Measurements from ENCODE around the genes GRPR, RAI2 and EIF1AX.

DNA sequence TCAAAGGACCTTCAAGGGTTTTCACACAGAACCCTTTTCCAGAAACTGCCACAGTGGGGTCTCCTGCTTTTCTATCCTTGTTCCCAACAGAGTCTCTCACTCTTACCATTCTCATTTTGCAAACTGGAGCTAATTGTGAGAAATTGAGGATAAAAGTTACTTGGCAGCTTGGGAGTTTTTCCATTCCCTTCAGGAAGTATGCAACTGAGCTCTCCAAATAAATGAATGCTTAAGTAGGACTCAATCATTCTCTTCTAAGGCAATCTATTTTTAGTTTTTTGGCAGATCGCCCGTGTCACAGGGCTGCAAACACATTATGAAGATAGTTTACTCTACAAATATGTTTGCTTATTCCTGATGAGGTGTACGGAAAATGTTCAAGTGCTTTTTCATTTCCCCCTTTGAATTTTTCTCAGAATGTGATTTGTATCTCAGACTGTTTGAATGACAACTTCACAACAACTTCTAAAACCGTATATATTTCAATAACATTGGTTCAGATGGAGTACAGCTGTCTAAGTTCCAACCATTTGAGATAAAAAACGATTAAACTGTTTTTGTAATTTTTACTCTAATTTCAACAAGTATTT lies 5.3 kb downstream of the ASB11 start:
- PRO-cap, 2 experiments: no peak in any of the 2 experiments

GRCh38 chrX:15579812-15580875 lies 20.6 kb downstream of the ACE2 start:
- PRO-cap, 2 experiments: no peak in any of the 2 experiments

- PRO-cap, 2 experiments: peak in 2 of 2 experiments; most common plus-strand start chrX:15674924 (in 2); most common minus-strand start chrX:15674806 (in 2)
Observed at GRCh38 chrX:15674563-15675251, 10.1 kb upstream of the CLTRN start.

DNA sequence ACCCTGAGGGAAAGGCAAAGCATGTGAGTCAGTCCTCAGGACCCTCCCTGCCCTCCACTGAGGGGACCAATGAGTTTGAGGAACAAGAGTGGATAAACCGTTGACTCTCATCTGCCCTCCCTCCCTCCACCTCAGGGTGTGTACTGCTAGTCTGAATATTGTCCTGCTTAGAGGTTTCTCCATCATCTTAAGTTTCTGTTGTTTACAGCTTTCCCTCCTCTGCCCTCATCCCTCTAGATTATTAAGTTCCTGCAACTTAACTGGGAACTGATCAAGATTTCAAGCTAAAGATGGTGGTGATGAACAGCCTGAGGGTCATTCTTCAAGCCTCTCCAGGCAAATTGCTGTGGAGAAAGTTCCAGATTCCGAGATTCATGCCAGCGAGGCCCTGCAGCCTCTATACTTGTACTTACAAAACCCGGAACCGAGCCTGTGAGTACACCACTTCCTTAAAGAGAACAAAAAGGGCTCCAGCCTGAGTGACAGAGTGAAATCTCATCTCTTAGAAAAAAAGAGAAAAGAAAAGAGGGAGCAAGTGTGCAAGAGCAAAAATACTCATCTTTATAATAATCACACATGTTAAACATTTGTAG lies 11.8 kb downstream of the CA5B start:
- PRO-cap, 2 experiments: no peak in any of the 2 experiments

GRCh38 chrX:15853478-15854080 lies 1.0 kb downstream of the AP1S2 start:
- PRO-cap, 2 experiments: no peak in any of the 2 experiments

- PRO-cap, 2 experiments: no peak in any of the 2 experiments
Observed at GRCh38 chrX:16123170-16123791, at the start of gene GRPR. Gene GRPR, plus strand, starts transcription at chrX:16123565.

GRCh38 chrX:17547975-17548690 lies 173.1 kb downstream of the NHS start:
- PRO-cap, 2 experiments: no peak in any of the 2 experiments

DNA sequence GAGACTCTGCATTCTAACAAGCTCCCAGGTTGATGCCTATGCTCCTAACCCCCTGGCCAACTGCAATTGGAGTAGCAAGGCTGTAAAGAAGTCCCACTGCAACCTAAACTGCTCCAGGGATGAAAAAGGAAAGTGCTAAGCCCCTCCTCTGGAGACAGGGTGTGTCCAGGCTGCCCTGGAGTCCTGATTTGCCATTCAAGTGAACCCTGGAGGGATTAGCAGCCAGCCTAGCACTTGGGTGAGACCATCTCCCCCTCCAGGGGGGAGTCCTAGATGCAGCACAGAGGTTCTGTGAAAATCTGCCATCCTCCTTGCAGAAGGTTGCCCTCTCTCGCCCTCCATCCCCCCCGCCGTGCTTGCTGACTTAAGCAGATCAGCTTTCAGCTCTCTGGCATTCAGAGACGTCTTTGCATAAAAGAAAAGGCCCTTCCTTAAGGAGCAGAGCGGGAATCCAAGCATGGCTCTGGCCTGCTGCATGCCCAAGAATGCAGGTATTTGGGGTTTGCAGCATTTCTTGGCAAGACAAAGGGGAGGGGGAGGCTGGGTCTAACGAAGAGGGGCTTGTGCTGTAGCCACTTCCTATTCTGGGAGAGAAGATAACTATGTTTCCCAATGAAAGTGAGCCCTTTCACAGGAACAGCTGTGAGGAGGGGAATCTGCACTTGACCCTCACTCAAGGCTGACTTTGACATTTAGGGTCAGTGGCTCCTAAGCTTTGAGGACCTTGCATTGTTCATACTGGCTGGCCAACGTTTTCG lies 102.0 kb upstream of the SCML1 start:
- PRO-cap, 2 experiments: no peak in any of the 2 experiments

DNA sequence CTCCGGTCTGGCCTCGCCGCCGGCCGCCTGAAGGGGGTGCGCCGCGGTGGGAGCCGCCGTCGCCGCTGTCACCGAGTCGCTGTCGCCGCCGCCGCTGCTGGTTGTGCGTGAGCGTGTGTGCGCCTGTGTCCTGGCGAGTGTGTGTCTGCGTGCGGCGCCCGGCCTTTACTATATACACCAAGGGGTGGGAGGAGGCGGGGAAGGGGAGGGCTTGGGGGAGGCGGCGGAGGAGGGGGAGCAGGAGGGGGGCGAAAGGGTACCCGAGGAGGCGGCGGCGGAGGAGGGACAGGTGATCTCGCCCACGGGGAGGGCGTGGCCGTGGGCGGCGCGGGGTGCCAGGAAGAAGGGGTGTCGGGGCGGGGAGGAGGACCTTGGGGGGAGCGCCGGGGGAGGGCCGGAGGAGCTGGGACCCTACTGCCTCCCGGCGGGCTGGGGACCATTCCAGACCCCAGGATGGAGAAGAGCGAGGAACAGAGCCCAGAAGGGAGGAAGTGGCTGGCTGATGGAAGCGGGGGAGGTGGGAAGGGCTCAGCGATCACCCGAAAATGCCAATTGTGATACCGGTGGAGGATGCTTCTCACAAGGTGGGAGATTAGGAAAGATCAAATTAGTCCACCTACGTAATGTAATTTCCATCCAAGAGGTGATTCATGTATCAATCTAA lies at the start of gene RAI2:
TSS of gene RAI2 (minus strand) at position 143 of the 664 bp plus-strand sequence.
- PRO-cap, 2 experiments: peak in 2 of 2 experiments; most common minus-strand start position 146 of the sequence (in 2)

- PRO-cap, 2 experiments: no peak in any of the 2 experiments
Observed at GRCh38 chrX:18424531-18424921, 882 bp upstream of the CDKL5 start.

- PRO-cap, 2 experiments: no peak in any of the 2 experiments
Observed at GRCh38 chrX:18674400-18674819, 2.5 kb upstream of the RS1 start.

- PRO-cap, 2 experiments: no peak in any of the 2 experiments
Observed at GRCh38 chrX:18725214-18725743, 17.8 kb downstream of the PPEF1 start.

- PRO-cap, 2 experiments: no peak in any of the 2 experiments
Observed at GRCh38 chrX:19568279-19568868, 53.1 kb upstream of the MAP3K15 start.

- PRO-cap, 2 experiments: no peak in any of the 2 experiments
Observed at GRCh38 chrX:19649284-19649483, 133.9 kb upstream of the MAP3K15 start.

DNA sequence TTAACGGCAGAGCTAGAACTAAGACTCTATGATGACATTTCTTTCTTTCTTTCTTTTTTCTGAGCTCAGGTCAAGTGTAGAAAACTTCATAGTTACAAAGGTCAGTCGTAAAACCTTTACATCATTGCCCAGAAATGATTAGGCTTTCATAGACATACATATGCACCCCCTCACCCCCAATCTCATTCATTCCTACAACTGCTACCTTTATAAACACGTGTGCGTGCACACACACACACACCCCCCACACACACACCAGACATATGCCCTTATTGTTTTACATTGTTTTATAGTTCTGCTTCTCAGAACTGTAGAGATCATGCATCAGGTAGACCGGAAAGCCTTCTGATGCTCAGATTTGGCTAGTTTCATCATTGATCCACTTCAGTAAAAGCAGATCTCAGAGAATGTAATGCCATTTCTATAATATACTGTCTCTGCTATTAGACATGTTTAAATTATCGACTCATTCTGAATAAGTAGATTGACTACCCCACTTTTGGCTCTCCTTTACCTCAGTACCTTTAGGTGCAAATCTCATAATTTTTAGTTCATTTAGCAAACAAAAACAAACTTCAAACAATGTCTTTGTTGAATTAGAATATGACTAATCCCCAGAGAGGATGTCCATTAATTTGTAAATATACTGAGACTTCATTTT lies 5.5 kb downstream of the EIF1AX start:
- PRO-cap, 2 experiments: no peak in any of the 2 experiments

DNA sequence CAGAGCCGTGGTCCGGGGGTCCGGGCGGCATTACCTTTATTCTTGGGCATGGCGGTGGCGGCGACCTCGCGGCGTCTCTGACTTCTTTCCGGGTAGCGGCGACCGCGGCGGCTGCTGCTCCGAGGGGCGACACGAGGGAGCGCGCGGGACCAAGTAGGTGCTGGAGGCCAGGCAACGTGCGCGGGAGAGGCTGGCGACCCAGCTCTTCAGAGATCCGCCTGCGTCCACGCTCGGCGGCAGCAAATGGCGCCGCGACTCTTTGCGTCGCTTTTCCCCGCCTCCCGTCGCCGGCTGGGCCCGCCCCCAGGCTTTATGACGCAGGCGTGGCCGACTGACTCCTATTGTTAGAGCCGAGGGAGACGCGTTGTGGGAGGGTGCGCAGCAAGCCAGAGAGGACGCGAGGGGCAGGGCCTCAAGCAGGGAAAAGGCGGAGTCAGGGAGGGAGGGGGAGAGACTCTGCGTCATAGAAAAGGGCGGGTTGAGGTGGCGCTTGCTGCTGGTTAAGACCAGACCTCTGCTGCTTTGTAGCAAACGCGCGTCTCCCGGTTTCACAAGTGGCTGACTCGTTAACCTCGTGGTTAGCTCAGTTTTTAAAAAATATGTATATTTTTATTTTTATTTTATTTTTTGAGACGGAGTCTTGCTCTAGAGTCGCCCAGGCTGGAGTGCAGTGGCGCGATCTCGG lies at the start of gene EIF1AX:
TSS of gene EIF1AX (minus strand) at position 248 of the 685 bp plus-strand sequence.
- PRO-cap, 2 experiments: peak in 2 of 2 experiments; most common plus-strand start position 530 of the sequence (in 2); most common minus-strand start position 241 of the sequence (in 1)

GRCh38 chrX:20320775-20321326 lies 54.1 kb upstream of the RPS6KA3 start:
- PRO-cap, 2 experiments: no peak in any of the 2 experiments

GRCh38 chrX:21149113-21149312 lies 225.2 kb upstream of the CNKSR2 start:
- PRO-cap, 2 experiments: no peak in any of the 2 experiments

DNA sequence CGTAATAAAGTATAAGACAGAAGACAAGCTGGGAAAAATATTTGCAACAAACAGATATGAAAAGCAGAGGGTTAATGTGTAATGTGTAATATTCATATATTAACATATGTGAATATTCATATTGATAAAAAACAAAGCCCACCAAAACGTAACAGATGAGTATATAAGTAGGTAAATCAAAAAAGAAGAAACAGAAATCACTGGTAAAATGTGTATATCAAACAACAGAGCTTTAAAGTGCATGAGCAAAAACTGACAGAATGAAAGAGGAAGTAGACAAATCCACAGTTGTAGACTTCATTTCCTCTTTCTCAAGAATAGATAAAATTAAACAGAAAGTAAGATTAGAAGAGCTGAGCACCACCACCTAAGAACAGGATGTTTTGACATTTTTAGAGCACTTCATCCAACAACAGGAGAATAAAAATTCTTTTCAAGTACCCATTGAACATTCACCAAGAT lies 64.5 kb downstream of the CNKSR2 start:
- PRO-cap, 2 experiments: no peak in any of the 2 experiments

GRCh38 chrX:21757022-21757658 lies 776 bp downstream of the SMPX start:
- PRO-cap, 2 experiments: no peak in any of the 2 experiments

Data from Metastatic Liver Carcinoma in the Adrenal Gland (tissue), 2 donors.